Bronchial epithelial cell (primary cell): ENCODE measurements around a stretch of chr7.

- RRBS, 2 experiments = no CpG with 5 or more reads among the region's 23 CpGs
These were observed 47.9 kb downstream of the SHH start for GRCh38 chr7:155764091-155765012.

GRCh38 chr7:155768259-155768589, 44.0 kb downstream of the SHH start:
- RRBS, 2 experiments = no CpG with 5 or more reads among the region's 4 CpGs

GRCh38 chr7:155778123-155778919, 33.9 kb downstream of the SHH start:
- RRBS, 2 experiments = no CpG with 5 or more reads among the region's 14 CpGs

- RRBS, 2 experiments = no CpG with 5 or more reads among the region's 17 CpGs
These were observed 147.7 kb upstream of the SHH start for GRCh38 chr7:155959818-155960465.

DNA sequence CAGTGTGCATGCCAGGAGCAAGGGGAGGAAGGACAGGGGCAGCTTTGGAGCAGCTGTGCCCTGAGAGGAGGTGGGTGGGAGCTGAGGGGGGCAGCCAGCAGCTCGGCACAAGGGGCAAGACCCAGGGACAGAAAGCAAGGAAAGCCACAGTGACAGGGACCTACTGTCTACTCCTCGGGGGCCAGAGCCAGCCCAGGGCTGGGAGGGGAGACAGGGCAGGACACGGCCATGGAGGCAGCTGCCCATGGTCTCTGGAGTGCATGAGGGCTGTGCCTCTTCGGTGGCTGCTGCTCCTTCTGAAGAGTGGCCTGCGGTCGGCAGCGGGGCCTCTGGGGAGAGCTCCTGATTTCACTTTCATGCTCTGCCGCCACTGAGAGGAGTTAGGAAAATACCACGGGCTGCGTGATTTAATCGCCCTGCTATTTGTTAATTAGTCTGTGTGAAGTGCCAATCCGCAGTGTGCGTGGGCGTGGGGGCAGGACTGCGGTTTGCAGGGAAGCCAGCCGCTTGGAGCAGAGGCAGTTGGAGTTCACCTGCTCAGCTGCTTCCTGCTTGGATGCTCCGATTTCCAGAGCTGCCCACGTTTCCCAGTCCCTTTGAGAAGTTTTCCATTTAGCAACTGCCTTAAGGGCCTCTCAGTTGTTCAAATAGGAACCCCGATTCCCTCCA, 149.4 kb upstream of the SHH start:
- RRBS, 2 experiments = no CpG with 5 or more reads among the region's 19 CpGs

DNA sequence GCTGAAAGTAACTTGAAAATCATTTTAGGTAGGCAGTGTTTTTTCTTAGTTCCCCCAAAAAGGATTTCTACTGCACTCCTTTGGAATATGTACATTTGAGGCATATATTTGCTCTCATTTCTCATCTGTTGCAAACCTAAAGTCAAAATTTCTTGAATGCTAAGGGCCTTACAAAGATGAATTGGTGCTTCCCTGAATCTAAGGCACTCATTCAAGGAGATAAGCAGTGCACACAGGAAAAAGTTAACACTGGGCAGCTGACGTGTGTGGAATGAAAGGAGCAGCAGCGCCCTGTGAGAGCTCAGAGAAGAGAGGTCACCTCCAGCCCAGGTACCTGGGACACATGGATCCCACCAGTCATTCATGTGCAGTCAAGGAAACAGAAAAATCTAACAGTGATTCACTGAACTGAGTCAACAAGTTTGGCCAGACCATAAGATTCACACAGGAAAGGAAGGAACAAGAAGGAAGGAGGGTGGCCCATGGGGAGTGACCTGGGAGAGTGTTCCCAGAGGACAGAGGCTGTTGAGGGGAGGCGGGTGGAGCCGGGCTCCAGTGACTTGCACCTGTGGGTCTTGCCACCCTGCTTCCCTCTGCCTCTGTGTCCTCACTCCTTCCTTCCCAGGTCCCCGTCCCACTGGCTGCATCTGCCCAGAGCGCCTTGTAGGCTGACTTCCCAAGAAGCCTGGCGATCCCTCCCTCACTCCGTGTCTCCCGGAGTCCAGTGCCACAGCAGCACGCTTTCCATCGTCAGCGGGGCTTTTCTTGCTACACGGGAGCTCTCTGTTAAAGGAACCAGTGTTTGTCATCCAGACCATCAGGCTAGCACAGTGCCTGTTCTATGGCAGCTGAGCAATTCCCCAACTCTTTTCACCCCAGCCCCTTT, 27.6 kb downstream of the RNF32 start:
- RRBS, 2 experiments = no CpG with 5 or more reads among the region's 13 CpGs

DNA sequence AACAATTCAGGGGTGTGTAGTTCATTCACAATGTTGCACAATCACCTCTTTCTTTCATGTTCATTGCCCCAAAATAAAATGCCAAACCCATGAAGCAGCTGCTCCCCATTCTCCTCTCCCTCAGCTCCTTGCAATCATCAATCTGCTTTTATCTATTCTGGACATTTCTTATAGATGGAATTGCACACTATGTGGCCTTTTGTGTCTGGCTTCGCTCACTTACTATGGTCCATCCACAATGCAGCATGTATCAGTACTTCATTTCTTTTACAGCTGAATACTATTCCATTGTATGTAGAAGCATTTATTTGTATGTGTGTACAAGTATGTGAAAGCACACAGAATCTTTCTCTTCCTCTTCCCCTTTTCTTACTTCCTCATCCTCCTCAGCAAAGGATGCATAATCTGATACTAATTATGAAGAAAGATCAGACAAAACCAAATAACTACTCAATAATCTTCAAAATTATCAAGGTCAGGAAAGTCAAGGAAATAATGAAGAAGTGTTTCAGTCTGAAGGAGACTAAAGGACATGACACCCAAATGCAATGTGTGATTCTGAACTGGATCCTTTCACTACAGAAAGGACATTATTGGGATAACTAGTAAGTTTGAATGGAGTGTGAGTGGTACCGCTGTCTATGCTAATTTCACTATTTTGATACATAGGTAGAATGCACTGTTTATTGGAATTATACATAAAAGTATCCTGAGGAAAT, 60.5 kb downstream of the LMBR1 start:
- RRBS, 2 experiments = no CpG with 5 or more reads among the region's 2 CpGs

DNA sequence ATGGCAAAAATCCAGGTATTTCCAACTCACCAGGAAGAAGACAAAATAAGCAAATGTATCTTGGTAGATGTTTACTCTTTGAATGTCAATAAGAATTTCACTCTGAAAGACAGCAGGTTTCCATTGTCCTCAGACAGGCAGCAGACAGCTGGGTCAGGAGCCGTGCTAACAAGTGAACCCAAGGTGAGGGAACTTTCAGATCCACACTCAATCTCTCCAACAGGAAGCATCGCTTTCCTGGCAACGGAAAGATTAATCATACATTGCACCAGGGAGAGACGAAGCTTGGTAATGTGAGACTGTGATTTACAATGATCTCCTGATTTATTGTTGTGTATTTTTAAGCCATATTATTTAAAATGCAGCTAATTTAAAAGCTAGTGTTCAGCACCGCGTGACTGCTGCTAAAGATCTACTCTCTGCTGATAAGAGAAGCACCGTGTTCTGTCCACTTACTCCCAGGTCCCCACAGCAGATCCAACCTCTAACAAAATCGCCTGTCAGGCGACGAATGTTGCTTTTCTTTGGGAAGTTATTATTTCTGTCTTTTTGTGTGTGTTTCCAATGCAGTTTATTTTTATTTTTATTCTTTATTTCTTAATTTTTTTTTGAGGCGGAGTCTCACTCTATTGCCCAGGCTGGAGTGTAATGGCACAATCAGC, 17.4 kb upstream of the NOM1 start:
- RRBS, 2 experiments = no CpG with 5 or more reads among the region's 11 CpGs

- RRBS, 2 experiments = 9 to 16% methylated on average over 5 of the region's 24 CpGs
These were observed 4.0 kb downstream of the MNX1 start for GRCh38 chr7:157006461-157006893.

DNA sequence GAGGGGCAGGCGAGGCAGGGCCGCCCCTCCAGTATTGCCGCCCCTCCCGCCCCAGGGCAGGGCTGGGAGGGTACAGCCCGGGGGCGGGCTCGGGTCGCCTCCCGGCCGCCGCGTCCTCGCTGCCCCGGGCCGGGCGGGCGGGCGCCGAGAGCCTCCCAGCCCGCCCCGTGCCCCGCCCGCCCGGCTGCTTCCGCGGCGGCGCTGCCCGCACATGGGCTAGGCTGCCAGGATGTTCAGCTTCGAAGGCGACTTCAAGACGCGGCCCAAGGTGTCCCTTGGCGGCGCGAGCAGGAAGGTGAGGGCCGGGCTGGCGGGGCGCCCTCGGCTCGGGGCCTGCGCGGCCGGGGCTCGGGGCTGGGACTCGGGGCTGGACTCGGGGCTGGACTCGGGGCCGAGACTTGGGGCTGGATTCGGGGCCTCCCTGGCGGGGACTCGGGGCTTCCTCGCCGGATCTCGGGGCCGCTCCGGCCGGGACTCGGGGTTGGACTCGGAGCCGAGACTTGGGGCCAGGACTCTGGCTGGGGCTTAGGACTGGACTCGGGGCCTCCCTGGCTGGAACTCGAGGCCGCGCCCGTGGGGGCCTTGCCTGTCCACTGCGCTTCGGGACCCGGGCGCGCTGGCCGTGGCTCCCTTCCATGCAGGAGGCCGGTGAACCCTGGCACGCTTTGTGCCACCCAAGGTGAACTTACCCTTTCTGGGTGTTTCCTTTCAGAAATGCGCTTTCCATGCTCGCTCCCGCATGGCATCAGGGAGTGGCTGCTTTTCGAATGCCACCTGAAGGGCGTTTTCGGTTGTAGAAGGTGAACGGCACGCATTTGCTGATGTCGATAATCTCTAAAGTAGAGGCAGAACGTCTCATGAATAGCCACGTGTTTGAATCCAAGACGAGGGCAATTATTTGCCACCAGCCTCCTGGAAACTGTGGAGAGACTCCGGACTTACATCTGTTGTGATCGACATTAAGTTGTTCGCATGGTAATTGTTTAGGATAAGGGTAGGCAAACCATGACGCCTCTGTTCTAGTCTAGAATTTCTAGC, 637 bp downstream of the UBE3C start:
- RRBS, 2 experiments = under 1 to 3% methylated on average over 23 to 33 of the region's 90 CpGs

DNA sequence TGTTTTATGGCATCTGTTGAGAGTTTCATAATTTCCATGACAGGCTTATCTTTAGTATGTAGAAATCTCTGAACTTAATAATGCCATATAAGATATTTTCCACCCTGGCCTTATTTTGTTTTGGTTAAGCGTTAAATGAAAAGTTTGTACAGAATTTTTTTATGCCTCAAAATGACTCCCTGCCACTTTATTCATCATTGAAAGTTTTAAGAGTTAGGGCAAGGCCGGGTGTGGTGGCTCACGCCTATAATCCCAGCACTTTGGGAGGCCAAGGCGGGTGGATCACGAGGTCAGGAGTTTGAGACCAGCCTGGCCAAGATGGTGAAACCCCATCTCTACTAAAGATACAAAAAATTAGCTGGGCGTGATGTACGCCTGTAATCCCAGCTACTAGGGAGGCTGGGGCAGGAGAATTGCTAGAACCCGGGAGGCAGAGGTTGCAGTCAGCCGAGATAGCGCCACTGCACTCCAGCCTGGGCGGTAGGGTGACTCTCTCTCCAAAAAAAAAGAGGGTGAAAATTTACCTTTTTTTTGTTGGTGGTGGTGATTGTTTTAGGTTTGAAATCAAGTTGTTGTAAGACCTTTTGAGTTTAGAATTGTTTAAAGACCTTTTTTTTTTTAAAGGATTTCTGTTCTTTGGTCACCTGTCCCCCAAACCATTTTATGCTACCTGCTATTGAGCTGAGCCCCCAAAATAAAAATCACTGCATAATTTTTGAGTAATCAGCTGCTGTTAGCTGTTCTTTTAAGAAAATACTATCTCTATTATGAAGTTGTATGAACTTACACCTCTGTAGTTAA, 71.2 kb downstream of the UBE3C start:
- RRBS, 2 experiments = no CpG with 5 or more reads among the region's 11 CpGs

- RRBS, 2 experiments = 0 to 2% methylated on average over 7 of the region's 54 CpGs
These were observed 43.8 kb upstream of the DNAJB6 start for GRCh38 chr7:157292565-157293847.

GRCh38 chr7:157339855-157340646, 3.2 kb downstream of the DNAJB6 start:
- RRBS, 2 experiments = no CpG with 5 or more reads among the region's 22 CpGs

DNA sequence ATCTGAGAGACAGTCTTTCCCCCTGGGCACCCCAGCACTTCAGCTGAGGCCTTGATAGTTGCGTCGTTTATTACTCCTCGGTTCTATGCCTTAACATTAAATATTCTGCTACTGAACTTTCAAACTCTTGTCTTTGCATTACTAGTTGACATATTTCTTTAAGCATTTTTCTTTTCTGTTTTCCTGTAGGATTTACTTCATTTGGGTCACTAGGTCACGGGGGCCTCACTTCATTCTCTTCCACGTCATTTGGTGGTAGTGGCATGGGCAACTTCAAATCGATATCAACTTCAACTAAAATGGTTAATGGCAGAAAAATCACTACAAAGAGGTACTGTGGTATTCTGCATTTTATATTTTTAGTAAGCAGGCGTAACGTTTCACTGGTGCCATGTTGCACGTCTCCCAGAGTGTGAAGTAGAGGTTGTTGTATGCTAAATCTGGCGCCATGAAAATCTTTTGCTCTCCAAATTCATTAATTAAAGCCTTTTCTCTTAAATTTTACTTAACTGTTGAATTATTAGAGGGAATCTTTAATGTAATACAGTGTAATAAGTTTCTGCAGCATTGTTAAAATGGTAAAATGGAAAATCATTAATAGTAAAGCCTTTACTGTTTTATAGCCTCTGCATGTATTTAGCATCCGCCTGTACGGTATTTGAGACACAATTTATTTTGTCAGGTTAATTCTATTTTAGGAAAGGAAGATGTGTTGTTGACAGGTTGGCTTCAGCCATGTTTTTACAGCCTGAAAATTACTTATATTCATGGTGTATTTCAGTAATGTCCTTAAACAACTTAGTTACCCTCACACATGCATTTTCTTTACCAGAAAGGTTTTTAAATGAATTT, 48.1 kb downstream of the DNAJB6 start:
- RRBS, 2 experiments = no CpG with 5 or more reads among the region's 12 CpGs

- RRBS, 2 experiments = no CpG with 5 or more reads among the region's 22 CpGs
These were observed 74.8 kb downstream of the DNAJB6 start for GRCh38 chr7:157411554-157412038.

DNA sequence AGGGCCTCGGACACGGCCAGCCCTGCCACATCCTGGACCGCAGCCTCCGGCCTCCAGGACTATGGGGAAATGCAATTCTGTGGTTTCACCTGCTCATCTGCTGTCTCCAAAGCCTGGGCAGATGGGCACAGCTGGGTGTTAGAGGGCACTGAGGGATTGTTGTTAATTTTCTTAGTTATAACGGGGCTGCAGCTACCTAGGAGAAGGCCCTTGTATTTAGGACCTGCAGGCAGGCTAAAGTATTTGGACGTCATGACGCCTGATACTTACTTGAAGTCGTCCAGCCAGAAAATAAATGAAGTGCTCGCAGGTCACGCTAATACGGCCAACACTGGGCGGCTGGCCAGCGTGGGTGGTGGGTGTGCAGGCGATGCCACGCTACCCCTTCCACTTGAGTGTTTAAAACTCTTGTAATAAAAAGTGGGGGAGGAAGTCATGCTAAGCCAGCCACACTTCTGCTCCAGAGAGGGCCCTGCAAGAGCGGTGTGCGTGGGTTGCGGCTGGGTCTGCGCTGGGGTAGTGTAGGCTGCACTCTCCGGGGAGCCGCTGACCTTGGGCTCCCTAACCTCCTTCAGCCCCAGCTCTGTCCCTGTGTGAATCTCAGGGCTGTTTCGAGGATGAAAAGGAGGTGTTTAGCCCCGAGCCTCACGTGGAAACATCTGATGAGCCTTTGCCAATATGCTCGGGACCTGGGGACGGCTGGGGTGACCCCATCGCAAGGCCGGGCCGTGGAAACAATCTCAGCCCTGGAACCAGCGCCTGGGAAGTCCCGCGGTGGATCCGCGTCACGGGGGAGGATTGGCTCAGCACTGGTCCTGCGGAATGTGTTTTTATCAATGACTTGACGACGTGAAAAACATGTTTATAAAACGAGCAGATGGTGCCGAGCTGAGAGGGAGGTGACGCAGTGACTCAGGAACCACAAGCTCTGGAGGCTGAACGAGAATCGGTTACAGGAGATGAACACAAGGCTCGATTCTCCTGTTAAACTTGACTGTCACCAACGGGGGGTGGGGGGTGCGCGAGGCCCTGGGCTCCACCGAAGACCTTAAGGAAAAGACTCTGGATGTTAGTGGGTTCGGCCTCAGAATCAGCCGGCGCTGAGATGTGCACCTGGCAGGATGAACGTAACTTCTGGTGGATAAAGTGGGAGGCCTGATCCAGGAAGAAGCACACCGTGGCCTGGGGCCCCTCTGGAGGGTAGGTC, 278.4 kb downstream of the DNAJB6 start:
- RRBS, 2 experiments = no CpG with 5 or more reads among the region's 53 CpGs

DNA sequence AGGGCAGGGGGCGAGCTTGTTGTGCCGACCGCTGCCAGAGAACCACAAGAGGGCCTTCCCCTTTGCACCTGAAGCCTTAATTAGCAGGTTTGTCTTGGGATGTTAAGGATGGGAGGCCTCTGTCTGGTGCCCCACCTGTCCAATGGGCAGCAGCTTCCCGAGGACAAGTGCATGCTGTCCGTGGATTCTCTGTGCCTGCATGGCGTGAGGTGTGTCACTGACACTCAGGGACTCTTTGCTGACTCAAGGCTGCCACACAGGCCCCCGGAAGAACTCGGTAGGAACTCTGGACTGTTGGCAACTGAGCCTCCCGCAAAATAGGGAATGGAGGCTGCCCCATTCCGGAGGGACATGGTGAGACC, 487.5 kb downstream of the DNAJB6 start:
- RRBS, 2 experiments = 67 to 78% methylated on average over 4 of the region's 10 CpGs

GRCh38 chr7:157839266-157840646, 503.0 kb downstream of the DNAJB6 start:
- RRBS, 2 experiments = no CpG with 5 or more reads among the region's 40 CpGs

DNA sequence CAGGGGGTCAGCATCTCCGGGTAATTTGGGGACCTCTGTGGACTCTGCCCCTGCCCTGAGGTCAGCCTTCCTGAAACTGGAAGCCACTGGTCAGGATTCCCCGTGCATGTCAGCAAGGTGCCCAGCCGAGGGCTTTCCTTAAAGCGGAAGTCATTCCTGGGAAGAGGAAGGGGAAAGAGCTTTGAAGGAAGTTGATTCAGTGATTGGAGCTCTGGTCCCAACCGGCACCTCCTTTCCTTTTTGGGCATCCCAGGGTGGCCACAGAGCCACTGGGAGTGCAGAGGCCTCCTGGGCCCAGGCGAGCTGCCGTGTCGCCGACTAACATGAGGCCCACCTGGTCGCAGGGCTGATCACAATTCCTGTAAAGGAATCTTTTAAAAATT, 569.2 kb downstream of the DNAJB6 start:
- RRBS, 2 experiments = no CpG with 5 or more reads among the region's 10 CpGs

- RRBS, 2 experiments = 9 to 17% methylated on average over 21 of the region's 45 CpGs
These were observed 269.9 kb downstream of the PTPRN2 start for GRCh38 chr7:158317620-158318302.